CMK (cell line): Measurements from ENCODE around the genes SNX10 and HOXA6.

DNA sequence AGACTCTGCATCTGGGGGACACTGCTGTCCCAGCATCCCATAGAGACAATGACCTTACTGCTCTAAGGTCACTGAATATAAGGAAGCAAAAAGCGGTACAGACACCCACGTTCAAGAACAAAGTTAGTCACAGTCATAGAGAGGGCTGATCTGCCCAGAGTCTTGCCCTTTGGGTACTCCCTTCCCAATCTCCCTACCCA lies 76.3 kb upstream of the GSDME start:
- RRBS = no CpG with 5 or more reads among the region's 2 CpGs

DNA sequence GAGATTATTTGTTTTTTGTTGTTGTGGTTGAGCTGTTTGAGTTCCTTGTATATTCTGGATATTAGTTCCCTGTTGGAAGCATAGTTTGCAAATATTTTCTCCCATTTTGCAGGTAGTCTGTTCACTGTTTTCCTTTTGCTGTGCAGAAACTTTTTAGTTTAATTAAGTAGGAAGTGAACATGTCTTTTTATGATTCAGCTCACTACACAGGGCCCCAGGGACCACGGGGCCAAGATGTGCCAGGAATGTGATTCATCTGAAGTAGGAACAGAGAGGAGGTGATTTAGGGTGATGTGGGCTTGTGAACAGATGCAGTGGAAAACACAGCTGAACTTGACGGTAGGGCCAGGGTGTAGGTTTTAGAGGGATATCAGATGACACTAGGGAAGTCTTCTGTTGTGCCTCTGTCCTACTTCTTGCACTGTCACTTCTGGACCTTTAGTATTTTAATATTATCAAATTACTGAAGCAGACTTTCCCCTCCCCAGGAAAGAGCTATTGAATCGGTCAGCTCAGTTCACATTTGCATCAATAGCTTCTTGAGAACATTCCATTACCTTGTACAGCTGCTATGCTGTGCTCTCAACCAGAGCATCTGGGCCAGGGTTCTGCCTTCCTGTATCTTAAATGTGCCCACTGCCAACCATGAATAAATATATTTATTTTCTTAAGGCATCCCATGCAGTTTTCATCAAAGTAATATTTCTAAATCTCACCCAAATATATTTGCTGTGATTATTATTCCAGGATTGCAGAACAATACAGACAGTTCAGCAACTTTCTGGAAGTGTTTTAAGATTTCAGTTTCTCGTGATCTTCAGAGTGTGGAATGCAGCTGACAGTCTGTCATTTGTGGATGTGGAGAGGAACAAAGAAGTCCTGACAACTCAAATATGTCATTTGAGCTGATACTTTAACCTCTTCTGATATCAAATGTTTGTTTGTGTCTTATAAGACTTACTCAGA lies 96.8 kb downstream of the OSBPL3 start:
- RRBS = no CpG with 5 or more reads among the region's 4 CpGs

DNA sequence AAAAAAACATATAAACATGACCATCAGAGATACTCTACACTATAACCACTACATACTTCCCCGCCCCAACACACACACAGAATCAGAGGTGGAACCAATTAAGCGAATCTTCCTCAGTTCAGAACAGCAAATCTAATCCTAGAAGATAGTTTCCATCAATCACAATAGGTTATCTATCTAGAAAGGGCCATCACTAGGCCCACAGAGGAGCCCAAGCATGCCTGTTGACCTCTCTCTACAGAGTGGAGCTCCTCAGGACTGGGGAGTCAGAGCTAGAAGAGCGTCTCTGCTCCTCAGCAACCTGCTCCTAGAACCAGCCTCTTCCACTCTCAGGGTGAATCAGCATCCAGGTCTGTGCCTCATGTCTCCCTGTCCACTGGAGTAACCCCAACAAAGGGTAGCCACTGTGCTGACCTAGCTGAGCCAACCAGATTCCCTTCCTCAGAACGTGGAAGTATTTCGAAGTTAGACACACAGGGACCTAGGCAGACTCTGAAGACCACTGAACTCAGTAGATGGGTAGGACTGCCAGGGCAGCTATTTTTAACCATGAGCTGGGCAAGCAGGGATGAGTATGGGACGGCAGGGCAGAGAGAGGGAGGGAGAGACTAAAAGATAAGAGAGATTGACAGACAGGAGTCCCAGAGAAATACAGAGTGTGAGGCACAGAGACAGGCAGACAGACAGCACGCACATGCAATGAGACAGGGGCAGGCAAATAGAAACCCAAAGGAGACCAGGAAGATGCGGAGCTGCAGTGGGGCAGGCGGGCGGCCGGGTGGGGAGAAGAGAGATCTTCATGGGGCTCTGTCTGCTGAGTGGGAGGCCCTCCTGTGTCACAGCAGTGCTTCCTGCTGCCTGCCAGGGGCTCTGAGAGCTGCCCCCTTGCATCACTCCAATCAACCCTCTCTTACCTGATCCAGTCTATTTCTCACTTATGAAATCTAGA lies 56.7 kb downstream of the OSBPL3 start:
- RRBS = no CpG with 5 or more reads among the region's 11 CpGs

GRCh38 chr7:24963428-24963757 lies 16.6 kb downstream of the OSBPL3 start:
- RRBS = no CpG with 5 or more reads among the region's 3 CpGs

DNA sequence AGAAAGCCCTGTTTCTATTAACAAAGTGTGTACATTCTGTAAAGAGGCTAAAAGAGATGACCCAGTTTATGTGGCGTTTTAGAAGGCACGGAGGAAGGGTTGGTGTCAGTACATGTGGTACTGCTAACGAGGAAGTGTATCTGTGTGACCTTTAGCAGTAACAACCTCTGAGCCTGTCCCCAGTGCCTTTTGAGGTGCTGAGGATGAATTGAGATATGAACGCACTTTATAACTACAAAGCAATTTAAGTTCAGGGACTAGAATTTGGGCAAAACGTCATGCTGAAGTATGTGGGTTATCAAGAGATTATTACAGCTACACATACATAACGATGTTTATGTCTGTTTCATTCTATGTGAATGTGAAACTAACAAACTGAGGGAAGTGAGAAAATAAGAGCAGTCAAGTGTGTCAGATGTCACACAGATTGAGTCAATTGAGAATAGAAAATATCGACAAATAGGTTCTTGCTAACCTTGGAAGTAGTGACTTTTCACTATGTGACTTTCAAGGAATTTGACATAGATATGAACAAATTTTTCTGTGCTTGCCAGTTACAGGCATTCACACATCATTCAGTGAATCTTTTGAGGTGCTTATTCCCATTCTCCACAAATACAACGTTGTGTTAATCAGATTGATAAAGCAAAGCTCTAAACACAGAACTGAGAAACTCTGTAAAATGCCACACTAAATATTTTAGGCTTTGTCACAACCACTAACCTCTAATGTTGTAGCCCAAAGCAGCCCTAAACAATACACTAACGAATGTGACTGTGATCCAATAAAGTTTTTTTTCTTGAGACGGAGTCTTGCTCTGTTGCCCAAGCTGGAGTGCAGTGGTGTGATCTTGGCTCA lies 7.3 kb downstream of the CYCS start:
- RRBS = no CpG with 5 or more reads among the region's 10 CpGs

- RRBS = no CpG with 5 or more reads among the region's 8 CpGs
Observed at GRCh38 chr7:25121780-25122427, 3.2 kb downstream of the CYCS start.

GRCh38 chr7:25662482-25663181 lies 434.3 kb upstream of the NPVF start:
- RRBS = no CpG with 5 or more reads among the region's 10 CpGs

DNA sequence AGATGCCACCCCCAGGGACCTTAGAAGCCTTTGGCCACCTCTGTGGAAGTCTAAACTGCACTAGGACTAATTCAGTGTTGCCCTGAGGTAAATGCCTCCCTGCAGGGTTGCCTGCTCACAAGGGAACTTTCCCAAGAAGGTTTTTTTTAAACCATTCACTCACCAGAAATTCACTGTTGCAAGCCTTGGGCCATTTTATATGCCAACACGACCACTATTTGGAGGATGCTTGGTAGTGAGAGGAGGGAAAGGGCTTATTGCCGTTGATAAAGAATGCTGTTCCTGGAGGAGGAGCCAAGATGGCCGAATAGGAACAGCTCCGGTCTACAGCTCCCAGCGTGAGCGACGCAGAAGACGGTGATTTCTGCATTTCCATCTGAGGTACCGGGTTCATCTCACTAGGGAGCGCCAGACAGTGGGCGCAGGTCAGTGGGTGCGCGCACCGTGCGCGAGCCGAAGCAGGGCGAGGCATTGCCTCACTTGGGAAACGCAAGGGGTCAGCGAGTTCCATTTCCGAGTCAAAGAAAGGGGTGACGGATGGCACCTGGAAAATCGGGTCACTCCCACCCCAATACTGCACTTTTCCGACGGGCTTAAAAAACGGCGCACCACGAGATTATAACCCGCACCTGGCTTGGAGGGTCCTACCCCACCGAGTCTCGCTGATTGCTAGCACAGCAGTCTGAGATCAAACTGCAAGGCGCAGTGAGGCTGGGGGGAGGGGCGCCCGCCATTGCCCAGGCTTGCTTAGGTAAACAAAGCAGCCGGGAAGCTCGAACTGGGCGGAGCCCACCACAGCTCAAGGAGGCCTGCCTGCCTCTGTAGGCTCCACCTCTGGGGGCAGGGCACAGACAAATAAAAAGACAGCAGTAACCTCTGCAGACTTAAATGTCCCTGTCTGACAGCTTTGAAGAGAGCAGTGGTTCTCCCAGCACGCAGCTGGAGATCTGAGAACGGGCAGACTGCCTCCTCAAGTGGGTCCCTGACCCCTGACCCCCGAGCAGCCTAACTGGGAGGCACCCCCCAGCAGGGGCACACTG lies 408.1 kb upstream of the NFE2L3 start:
- RRBS = no CpG with 5 or more reads among the region's 40 CpGs

GRCh38 chr7:25857491-25858205 lies 294.4 kb upstream of the NFE2L3 start:
- RRBS = no CpG with 5 or more reads among the region's 23 CpGs

- RRBS = no CpG with 5 or more reads among the region's 6 CpGs
Observed at GRCh38 chr7:26199084-26199329, 1.5 kb downstream of the HNRNPA2B1 start.

DNA sequence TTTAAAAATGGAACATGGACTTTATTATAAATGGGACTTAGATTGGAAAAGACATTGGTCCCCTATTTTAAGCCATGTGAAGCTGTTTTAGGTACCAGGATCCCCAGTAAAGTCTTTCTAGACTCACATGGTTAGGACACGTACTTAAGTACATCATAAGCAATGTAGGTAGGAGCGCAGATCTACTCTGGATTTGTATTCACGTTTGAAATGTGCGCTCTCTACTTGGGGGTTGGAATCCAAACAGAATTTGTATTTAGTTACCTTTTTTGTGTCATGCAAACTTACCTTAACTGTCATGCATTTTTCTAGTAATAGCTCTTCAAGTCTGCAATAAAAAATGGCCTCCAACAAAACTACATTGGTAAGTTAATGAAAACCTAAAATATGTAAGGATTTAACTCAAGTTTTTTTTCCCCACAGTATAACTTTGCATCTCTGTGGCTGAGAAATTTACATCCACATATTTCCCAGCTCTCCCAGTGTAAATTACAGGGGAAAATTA lies 1.2 kb downstream of the CBX3 start:
- RRBS = no CpG with 5 or more reads among the region's 4 CpGs

DNA sequence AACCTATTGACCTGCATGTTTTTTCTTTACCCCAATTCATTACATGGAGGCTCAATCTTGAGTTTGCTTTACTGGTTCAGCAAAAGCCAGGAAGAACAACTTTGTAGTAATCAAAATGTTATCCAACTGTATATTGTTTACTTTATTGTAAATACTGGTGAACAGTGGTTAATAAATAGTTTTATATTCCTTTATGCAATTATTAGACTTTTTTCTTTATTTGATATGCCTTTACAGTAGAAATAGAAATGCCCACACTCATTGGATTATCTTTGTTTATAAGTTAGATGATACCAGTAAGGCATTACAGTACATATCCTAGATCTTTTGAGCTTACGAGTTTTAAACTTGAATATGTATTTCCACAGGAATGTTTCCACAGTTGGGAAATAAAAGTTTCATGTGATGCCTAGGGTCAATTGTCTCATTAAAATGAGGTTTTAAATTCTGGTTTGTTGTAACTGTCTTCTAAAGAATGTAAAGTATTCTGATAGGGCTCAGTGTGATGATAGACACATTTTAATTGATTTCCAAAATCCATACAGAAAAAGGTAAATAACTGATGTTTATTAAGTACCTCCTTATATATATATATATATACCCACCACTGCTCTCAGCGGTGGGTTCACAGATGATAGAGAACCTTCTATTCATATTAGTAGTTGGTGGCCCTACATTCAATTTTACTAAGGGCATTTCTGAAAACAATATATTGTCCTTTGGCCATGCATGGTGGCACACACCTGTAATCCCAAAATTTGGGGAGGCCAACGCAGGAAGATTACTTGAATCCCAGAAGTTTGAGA lies 11.8 kb downstream of the CBX3 start:
- RRBS = no CpG with 5 or more reads among the region's 3 CpGs

DNA sequence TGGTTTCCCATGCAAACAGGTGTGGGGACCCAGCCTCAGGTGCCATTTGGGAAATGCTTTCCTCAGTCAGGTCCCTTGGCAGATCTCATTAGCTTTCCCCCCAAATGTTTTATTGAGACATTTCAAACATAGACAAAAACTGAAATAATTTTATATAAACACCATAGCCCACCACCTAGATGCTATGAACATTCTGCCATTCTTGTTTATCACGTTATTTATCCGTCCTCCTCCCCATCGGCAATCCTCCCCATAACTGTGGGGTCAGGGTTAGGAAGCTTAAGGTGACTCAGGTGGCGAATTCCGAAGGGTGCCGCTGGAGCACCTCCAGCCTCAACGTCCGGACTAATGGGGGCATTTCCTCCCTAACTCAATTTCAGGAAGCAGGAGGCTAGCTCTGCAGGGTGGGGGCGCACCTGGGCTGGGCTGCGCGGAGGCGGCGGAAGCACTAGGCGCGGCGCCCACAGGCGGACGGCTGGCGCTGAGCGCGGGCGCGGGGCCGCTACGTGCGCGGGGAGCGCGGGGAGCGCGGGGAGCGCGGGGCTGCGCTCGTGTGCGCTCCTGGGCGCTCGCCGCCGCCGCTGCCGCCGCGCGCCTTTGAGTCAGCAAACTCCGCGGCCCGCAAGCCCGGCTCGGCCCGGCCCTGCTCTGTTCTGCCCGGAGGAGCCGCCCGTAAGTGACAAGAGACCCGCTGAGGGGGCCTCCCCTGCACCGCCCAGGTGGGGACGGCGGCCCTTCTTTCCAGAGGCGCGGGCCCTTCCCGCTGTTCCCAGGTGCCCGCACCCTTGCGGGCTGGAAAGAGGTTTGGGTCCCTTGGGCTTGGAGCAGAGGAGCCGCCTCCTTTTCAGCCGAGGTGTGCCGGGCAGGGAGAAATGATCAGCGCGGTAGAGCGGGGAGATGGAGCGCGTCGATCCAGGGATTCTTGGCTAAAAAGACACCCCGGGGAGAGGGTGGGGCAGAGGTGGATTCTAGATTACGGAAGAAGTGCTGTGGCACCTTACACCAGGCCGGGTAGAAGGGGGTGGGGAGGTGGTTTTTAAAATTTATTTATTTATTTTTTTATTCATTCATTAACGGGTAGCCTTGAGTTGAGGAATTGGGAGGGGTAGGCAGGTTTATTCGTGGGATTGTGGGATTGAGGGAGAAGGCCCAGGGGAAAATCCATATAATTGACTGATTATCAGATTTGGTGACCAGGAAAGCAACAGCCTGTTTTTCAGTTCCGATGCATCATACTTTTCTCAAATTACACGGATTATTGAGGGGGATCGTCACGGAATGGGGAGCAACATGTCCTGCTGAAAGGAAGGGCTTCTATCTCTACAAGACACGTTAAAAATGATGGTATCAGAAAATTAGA lies at the start of gene SNX10:
Gene SNX10, plus strand, starts transcription at position 448 of the 1,360 bp plus-strand sequence.
- RRBS = 24% methylated on average over 8 of the region's 82 CpGs

DNA sequence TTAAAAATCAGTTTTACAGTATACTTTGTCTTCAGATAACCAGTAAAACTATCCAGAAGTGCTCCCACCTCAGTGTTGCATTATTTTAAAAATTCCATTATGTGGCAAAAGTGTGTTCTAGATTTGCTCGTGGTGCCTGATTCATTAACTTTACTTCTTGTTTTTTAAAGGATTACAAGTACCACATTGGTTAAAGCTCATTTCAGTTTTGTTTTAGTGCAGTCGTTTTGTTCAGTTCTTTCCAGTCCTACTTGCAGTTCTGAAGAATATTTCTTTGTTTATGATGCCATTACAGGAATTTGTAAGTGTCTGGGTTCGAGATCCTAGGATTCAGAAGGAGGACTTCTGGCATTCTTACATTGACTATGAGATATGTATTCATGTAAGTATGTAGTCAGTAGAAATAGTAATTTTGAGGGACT lies 69.0 kb downstream of the SNX10 start:
- RRBS = no CpG with 5 or more reads among the region's 3 CpGs

GRCh38 chr7:26658642-26658999 lies 205.8 kb downstream of the SKAP2 start:
- RRBS = no CpG with 5 or more reads among the region's 2 CpGs

DNA sequence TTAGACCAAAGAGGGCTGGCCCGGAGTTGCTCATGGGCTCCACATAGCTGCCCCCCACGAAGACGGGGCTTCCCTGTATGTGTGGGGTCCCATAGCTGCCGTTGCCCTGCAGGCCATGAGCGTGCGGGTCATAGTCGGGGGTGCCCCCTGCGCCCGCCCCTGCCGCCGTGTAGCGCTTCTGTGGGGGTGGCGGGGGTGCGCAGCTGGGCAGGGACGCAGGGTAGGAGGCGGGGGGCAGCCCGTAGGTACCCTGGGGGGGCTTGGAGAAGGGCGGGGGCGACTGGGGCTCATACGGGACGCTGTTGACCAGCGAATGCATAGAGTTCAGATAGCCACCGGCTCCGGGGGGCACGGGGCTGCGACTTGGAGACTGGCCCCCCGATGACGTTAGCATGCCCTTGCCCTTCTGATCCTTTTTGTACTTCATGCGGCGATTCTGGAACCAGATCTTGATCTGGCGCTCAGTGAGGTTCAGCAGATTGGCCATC lies 5.7 kb upstream of the HOXA2 start:
- RRBS = 100% methylated on average over 1 of the region's 31 CpGs

DNA sequence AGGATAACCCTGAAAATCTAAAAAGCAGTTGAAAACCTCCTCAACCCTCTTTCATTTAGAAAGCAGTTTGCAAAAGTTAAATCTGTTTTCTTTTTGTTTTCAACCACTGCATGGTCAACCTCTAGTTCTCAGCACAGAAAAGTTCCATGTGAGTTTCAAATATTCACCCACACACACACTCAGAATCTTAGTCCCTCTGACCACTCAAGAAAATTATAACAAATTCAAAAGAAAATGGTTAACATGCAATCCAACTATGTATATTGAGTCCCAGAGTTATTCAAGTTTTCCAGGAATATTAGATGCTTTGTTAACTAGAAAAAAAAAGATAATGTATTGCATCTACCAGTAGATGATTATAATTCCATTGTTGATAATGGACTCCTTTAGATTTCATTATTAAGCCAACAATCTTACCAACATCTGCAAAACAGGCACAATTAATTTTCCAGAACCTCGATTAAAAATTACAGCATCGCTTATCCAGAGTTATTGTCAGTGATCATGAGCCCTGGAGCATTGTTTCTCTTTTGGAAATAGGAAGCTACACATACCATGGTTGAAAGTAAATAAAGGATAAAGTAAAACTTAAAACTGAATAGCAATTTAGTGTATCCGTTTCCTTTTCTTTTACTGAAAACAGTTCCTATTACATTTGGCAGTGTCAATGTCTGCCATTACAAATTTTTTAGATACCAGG lies 9.7 kb upstream of the HOXA2 start:
- RRBS = no CpG with 5 or more reads among the region's 3 CpGs

DNA sequence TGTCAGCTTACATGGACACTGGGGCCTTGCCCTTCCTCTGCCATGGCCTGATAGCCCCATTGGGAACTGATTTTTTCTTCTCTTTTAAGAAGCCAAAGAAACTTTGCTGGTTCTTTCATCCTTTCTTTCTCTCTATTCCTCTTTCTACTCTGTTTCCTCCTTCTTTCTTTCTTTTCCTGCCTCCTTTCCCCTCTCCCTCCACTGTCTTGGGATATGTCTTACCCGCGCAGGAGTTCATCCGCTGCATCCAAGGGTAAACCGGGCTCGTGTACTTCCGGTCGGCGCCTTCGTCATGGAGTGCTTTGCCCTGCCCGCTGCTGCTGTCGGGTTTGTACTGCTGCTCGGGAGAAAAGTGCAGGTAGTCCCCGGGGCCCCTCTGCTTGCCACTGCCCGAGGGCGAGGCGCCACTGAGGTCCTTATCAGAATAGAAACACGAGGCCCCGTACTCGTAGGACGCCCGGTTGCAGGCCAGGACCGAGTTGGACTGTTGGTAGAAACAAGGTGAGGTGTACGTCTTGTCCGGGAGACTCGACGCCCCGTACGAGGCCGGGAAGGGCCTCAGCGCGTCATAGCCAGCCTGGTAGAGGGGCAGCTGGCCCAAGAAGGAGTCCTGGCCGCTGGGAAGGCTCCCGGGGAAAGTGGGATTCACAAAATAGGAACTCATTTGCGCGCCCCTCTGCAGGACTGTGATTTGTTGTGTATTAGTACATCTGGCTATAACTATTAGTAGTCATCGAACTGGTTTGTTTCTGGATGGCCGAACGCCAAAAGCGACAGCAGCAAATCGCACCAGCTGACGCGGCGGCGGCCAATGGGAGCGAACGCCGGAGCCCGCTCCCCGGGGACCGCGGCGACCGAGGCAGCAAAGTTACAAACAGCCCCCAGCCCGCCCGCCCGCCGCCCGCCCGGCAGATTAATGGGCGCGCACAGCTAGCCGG lies at the start of gene HOXA6:
Gene HOXA6, minus strand, starts transcription at position 689 of the 938 bp plus-strand sequence.
- RRBS = 97% methylated on average over 26 of the region's 62 CpGs

DNA sequence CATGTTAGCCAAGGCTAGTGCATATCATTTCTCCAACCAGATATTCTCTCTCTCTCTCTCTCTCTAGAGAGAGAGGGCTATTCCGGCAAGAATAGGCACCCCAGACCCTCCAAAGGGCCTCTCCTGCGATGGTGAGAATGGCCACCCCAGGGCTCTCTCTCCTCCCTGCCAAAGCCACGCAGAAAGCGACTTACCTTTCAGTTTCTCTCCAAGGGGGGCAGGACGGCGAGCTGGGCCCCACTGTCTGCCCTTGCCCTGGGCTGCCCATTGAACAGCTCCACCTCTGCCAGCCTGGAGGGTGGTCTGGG lies 2.3 kb downstream of the HOXA3 start:
- RRBS = no CpG with 5 or more reads among the region's 6 CpGs